Hepatocyte (in vitro differentiated cells and primary cell): ENCODE measurements around the genes FFAR1 and GAPDHS.

- RAMPAGE, long total RNA = no peak
- RRBS = no CpG with 5 or more reads among the region's 2 CpGs
These were observed 26.2 kb downstream of the UBA2 start for GRCh38 chr19:34454235-34454831.

DNA sequence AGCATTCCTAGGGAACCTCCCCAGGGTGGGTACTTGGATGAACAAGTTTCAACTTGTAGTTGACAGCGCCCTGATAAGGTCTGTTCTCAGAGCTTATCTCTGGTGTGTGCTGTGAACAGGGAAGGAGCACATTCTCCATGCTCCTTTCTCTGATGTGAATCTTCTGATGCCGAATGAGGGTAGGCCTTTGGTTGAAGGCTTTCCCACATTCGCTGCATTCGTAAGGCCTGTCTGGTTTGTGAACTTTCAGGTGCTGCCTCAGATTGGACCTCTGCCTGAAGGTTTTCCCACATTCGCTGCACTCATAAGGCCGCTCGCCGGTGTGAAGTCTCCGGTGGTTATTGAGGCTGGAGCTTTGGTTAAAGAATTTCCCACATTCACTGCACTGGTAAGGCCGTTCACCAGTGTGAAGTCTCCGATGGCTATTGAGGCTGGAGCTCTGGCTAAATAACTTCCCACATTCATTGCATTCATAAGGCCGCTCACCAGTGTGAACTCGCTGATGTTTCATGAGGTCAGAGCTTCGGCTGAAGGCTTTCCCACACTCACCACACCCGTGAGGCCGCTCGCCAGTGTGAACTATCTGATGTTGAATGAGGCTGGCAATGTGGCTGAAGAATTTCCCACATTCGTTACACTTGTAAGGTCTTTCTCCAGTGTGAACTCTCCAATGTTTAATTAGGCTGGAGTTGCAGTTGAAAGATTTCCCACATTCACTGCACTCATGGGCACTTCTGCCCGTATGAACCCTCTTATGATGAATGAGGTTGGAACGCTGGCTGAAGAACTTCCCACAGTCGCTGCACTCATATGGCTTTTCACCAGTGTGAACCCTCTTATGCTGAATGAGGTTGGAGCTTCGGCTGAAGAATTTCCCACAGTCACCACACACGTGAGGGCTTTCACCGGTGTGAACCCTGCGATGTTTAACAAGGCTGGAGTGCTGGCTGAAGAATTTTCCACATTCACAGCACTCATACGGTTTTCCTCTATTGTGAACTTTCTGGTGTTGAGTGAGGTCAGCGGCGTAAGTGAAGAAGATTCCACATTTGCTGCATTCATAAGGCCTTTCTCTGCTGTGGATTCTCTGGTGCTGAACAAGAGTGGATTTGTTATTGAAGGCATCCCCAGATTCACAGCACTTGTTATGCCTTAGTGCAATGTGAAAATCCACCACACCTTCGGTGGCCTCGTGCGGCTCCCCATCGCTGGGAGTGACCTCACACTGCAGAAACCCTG, 5.7 kb downstream of the ZNF792 start:
- RAMPAGE, long total RNA = no peak
- RRBS = no CpG with 5 or more reads among the region's 32 CpGs

GRCh38 chr19:35004230-35004729, 4.2 kb downstream of the GRAMD1A start:
- RAMPAGE, long total RNA = no peak
- RRBS = no CpG with 5 or more reads among the region's 11 CpGs

- RAMPAGE, long total RNA = no peak
- RRBS = no CpG with 5 or more reads among the region's 18 CpGs
These were observed 14.7 kb upstream of the SCN1B start for GRCh38 chr19:35015463-35016133.

DNA sequence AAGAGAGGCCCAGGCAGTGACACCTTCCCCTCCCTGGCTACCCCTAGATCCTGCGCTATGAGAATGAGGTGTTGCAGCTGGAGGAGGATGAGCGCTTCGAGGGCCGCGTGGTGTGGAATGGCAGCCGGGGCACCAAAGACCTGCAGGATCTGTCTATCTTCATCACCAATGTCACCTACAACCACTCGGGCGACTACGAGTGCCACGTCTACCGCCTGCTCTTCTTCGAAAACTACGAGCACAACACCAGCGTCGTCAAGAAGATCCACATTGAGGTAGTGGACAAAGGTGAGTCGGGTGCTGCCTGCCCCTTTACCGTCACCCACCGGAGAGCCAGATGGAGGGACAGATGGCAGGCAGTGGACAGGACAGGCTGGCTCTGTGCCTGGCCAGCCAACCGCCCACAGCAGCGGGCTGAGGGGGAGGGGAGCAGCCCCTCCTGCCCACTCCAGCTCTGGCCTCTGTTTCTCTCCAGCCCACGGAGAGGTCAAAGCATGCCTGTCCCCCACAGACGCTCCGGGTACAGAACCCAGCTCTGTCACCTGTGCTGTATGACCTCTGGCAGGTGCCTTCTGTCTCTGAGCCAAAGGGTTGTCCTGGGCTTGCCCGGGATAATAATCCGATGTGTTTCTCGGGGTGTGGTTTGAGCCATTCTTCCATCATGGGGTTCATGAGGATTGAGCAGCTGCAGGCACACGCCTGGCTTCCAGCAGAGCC, 3.3 kb downstream of the SCN1B start:
- RAMPAGE, long total RNA = no peak
- RRBS = 71% methylated on average over 2 of the region's 27 CpGs

DNA sequence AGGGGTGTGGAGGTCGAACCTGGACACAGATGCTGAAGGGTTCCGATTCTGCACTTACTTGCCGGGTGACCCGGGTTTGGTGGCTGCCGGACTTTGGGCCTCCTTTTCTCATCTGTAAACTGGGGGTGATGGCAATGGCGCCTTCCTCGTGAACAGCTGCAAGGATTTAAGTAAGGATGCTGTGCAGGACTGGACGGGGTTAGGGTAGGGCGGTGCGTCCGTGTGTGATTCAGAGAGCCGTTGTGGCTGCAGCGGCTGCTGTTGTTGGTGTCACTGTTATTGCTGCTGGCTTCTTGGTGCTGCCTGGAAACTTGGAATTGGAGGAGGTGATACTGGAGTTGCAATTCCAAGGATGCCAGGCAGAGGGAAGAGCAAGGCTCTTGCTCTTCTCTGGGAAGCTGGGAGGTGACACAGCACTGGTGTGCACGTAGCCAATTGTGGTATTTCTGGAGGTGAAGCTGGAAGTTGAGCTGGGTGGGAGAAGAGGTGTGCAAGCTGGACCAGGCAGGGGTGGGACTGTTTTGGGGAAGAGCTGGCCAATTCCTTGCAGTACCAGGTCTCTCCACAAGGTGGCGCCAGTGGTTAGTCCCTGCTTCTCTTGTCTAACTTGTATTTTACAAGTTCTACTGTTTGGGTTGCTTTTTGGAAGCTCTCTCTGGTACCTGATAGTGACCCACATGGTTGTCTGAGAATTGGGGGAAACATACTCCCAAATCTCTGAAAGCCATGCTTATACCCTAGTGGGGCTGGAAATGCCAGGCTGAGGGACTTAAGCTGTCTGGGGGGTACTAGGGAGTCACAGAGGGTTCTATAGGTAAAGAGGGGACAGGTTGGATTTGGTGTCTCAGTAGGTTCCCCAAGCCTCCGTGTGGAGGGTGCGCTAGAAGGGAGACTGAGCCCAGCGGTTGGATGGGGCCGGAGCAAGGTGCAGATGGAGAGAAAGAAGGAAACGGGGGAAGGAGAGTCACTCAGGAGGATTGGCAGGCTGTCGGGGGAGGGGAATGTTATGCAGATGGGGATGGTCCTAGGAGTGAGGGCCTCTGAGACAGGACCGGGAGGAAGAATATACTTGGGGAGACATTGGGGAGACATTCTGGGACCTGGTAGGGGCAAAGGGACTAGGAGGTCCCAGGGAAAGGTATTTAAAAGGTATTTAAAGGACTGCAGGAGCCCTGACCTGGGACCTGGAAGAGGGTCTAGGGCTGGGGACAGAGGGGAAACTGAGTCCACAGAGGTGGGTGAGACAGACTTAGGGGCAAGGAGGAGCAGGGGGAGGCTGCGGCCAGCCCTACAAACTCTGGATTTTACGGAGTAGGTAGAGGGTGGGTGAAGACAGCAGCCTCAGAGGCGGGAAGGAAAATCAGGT, 2.9 kb downstream of the HPN start:
- RAMPAGE, long total RNA = no peak
- RRBS = 59% methylated on average over 4 of the region's 25 CpGs

DNA sequence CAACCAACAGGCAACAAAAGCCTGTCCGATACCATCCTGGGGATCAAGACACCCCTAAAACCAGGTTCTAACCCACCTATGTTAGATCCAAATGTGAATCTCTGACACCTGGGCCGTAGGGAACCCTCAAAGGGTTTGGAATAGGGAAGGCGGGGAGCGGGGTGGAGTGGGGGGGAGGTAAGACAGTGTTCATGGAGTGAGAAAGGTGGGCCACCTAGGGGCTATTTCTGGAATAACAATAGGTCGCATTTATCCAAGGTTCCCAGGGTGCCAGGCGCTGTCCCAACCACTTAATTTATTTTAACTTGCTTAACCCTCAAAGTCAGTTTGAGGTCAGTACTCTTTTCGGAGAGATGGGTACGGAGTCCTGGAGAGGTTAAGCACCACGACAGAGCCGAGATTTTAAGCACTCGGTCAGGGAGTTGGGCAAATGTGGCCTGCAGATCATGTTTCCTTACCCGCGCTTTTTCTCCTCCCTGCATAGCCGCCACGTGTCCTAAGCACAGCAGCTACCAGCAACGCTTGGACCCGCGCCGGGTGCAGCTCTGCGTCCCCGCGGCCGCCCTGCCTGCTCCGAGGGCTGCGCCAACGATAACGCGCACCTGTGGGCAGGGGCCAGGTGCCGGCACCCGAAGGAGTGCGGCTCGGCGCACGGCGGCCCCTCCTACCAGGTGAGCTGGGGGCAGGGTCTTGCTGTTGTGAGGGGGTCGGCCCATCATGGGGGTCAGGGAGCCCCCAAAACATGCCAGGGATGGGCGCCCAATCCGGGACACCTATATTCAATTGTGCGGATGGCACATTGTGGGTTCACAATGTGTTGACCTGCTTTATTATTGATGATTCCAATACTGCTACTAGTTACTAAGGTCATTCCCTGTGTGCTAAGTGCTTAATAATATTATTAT, 24.9 kb upstream of the FXYD3 start:
- RAMPAGE, long total RNA = no peak
- RRBS = 2% methylated on average over 9 of the region's 39 CpGs

DNA sequence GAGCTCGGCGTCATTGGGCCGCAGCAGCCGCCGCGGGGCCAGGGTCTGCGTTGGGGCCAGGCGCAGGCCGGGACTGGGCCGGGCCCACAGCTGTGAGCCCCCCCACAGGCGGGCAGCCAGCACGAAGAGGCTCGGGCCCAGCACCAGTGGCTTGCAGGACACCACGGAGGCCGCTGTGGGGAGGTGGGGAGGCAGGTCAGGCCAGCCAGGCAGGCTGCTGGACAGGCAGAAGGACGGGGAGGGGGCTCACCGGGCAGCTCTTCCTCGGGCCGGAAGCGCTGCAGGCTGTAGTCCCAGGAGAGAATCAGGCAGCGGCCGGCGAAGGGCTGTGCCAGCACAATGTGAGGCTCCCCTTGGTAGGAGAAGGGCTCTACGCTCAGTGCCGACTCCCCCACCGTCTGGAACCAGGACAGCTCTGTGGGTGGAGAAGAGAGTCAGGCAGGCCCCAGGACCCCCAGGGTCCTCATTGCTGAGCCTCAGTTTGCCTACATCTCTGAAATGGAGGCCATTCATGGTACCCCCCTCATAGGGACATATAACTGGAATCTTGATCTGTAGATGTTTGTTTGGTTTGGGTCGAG, 8.2 kb downstream of the LGI4 start:
- RAMPAGE, long total RNA = no peak
- RRBS = no CpG with 5 or more reads among the region's 27 CpGs

GRCh38 chr19:35210596-35211118, 17.9 kb downstream of the FAM187B start:
- RAMPAGE, long total RNA = no peak
- RRBS = no CpG with 5 or more reads among the region's 10 CpGs

GRCh38 chr19:35214281-35214688, 14.3 kb downstream of the FAM187B start:
- RAMPAGE, long total RNA = no peak
- RRBS = no CpG with 5 or more reads among the region's 4 CpGs

DNA sequence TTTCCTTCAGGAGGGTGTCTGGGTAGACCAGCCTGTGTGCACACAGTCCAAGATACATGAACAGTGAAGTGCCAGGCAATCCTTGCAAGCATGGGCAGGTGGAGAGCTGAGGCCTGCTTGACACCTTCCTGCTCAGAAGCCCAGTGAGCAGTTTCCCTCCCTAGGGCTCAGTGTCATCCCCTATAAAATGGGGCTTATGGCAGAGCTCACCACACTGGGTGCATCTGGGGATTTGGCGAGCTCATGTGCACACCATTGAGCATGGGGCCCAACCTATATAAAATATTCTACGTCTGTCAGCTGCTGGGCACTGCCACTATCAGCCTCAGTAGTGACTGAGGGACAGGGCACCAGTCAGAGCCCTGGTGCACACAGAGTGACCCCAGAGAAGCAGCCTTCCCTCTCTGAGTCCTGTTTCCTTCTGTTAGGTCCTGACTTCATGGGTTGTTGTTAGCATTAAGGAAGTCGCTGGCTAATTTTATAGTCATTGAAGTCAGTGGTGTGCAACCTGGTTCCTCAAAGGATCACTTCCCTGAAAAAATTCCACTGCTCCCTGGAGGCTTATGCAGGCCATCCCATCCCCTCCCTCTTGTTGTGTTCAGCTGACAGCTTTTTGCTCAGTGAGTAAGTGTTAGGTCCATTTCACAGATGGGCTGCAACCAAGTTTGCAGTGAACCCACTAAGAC, 4.1 kb upstream of the USF2 start:
- RAMPAGE, long total RNA = no peak
- RRBS = no CpG with 5 or more reads among the region's 3 CpGs

- RAMPAGE, long total RNA = no peak
- RRBS = 50% methylated on average over 1 of the region's 7 CpGs
These were observed 2.2 kb downstream of the USF2 start for GRCh38 chr19:35270962-35271373.

- RAMPAGE, long total RNA = no peak
- RRBS = no CpG with 5 or more reads among the region's 17 CpGs
These were observed 3.4 kb downstream of the USF2 start for GRCh38 chr19:35272036-35272767.

GRCh38 chr19:35281018-35281218, 1.4 kb upstream of the HAMP start:
- RAMPAGE, long total RNA = no peak
- RRBS = no CpG with 5 or more reads among the region's 3 CpGs

- RAMPAGE, long total RNA = no peak
- RRBS = no CpG with 5 or more reads among the region's 14 CpGs
These were observed 2.6 kb downstream of the CD22 start for GRCh38 chr19:35331371-35332162.

DNA sequence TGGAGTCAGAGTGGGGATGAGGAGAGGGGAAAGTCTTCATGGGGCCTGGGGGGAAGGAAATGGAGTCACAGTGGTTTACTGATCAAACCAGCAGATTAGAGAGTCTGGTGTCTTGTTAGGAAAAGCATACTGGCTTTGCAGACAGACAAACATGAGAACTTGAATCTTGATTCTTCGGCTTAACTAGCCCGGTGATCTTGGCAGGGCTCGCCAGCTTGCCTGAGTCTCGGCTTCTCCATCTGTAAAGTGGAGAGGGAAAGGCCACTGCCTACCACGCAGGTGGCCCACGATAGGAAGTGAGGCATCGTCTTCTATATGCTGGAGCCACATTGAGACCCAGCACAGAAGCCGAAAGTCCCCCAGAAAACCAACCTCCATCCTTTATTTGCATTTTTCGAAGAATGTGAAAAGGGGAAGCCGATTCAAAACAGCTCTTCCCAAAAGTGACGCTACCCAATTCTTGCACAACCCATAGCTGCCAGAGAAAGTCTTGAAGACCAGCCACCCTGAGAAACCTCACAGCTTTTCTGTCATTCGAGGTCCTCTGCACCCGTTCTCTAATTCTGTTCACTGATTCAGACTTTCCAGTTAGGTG, at the start of gene FFAR1:
TSS of gene FFAR1 (plus strand) at position 519 of the 595 bp plus-strand sequence.
- RAMPAGE, long total RNA = no peak
- RRBS = no CpG with 5 or more reads among the region's 13 CpGs

GRCh38 chr19:35445709-35447009, 1.9 kb upstream of the FFAR2 start:
- RAMPAGE, long total RNA = no peak
- RRBS = no CpG with 5 or more reads among the region's 28 CpGs

- RAMPAGE, long total RNA = no peak
- RRBS = no CpG with 5 or more reads among the region's 9 CpGs
These were observed 14.5 kb downstream of the FFAR2 start for GRCh38 chr19:35462403-35463142.

GRCh38 chr19:35533264-35533963, at the start of gene GAPDHS:
Gene GAPDHS (plus strand): TSS chr19:35533456.
- RAMPAGE, long total RNA = no peak
- RRBS = no CpG with 5 or more reads among the region's 47 CpGs

DNA sequence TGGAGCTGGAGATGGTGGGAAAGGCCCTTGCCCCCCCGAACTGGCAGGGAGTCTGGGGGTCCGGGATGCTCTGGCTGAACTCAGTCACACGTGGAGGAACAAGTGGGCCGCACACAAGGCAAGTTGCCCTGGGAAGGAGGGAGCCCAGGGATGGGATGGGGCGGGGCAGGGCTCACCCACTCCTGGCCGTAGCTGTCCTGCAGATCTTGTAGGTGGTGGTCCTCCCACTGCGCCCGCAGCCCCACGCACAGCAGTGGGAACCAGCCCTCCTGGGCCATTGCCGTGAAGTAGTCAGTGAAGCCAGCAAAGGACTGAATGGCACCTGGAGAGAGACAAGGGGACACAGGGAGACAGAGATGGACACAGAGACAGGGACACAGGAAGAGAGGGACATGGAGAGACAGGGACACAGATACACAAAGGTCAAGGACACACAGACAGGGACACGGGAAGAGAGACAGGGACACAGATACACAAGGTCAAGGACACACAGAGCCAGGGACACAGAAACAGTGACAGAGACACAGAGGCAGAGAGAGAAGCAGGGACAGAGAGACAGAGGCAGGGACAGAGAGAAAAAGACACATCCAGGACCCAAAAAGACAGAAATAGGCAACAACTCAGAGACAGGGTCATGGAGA, 7.6 kb downstream of the TMEM147 start:
- RAMPAGE, long total RNA = no peak
- RRBS = no CpG with 5 or more reads among the region's 11 CpGs